SK-N-DZ (cell line): ENCODE measurements around the genes CGB2, NTF4, KASH5 and PRRG2.

DNA sequence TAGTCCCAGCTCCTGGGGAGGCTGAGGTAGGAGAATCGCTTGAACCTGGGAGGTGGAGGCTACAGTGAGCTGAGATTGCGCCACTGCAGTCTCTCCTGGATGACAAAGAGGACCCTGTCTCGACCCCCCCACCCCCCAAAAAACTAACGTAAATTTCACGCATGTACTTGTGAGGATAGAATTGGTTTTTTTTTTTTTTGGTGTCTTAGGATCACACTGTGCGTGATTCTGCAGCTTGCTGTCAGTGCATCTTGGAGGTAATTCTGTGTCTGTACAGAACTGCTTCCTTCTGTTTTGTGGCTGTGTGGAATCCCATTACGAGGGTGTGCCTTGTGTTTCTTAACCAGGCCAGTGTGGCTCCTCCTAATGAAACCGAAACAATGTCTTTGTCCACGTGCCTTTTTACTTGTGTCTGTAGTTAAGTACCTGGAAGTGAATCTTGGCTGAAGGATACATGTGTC is 12.9 kb downstream of the NOP53 start:
RAMPAGE:
- cytosol, long total RNA, result no peak
- nucleus, long total RNA, result no peak

DNA sequence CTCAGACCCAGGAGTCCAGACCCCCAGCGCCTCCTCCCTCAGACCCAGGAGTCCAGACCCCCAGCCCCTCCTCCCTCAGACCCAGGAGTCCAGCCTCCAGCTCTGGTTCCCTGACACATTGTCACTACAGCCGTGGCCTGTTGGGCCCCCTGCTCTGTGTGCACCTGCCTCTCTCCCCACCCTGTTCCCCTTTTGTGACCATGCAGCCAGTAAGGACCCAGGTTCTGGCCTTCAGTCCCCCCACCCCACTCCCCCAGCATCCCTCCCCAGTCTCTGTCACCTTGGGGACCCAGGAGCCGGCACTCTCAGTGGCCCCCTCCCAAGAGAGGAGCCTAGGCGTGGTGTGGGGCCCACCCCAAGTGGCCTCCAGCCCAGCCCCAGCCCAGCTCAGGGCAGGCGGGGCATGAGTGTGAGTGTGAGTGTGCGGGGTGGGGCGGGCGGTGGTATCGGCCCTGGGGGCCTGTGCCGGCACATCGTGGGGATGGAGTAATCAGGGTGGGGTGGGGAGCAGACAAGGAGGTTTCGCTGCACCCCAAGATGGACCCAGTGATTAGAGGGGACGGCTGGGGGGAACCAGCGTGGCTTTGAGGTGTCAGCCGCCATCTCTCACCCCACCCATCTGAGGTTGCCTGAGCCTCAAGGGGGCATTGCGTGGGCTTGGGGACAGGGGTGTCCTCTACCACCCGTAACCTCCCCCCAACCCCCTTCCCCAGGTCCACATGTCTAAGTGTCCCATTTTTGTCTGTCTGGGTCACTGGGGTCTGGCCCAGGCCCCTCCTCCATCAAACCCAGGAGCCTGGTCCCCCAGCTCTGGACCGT is 7.1 kb upstream of the SULT2B1 start:
RAMPAGE:
- cytosol, long total RNA, result no peak
- nucleus, long total RNA, result no peak

GRCh38 chr19:48617556-48618398 is 1.2 kb downstream of the RPL18 start:
RAMPAGE:
- cytosol, long total RNA, result no peak
- nucleus, long total RNA, result no peak

RAMPAGE:
- cytosol, long total RNA, result no peak
- nucleus, long total RNA, result no peak
These were observed 784 bp upstream of the DBP start for GRCh38 chr19:48637751-48638574.

RAMPAGE:
- cytosol, long total RNA, result no peak
- nucleus, long total RNA, result no peak
These were observed 7.6 kb downstream of the NUCB1 start for GRCh38 chr19:48907658-48908132.

GRCh38 chr19:48910951-48911444 is 10.9 kb downstream of the NUCB1 start:
RAMPAGE:
- cytosol, long total RNA, result no peak
- nucleus, long total RNA, result no peak

GRCh38 chr19:48917820-48918650 is 15.5 kb upstream of the DHDH start:
RAMPAGE:
- cytosol, long total RNA, result no peak
- nucleus, long total RNA, result no peak

DNA sequence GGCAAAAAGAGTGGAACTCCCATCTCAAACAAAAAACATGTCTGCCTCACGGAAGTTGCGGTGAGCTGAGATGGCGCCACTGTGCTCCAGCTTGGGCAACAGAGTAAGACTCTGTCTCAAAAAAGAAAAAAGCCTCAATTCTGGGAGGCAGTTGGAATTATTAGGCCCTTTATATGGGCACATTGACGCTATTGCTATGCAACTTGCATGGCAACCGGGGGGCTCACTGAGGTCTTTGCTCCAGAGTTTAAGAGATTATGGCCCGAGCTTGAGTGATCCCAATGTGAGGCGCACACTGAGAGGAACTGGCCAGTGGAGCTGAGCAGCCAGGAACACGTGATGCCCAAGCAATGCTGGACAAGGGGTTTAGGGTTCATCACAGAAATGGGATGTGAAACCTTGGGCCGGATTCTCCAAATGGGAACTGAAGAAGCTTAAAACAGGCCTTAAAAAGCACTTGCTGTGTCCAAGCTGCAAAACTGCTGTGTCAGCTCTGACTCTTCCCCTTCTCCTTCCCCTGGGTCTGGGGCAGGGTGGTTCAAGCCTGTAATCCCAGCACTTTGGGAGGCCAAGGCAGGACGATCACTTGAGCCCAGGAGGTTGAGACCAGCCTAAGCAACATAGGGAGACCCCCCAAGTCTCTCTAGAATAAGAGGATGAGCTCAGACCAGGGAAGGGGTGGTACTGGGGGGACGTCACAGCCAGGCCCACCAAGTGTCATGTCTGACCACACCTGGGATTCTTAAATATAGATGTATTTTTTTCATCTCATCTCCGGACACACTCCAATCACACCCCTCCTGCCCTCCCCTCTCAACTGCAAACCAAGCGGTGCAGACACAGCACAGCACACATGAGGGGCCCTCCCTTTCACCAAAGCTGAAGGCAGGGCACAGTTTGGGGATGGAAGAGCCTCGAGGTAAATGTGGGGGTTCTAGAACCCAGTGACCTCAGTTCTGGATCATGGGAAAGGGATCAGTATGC is 2.6 kb downstream of the FTL start:
RAMPAGE:
- cytosol, long total RNA, result no peak
- nucleus, long total RNA, result no peak

DNA sequence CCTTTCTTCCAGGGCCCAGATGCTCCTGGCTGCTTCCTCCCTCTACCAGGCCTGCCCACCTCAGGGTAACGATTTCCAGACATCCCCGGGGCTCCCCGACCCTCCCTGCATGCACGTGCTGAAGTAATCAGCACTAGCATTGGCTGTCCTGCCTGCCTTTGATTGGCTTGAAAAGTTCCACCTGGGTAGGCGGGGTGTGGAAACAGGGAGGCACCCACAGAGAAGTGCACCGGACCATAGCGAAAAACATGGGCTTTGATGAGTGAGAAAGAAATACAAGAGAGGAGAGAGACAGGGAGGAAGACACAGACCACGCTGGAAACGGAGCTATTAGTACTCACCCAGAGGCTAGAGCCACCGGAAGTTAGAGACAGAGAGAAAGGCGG is 529 bp upstream of the ENSG00000268655 start:
RAMPAGE:
- cytosol, long total RNA, result no peak
- nucleus, long total RNA, result no peak

RAMPAGE:
- cytosol, long total RNA, result no peak
- nucleus, long total RNA, result no peak
These were observed at the start of gene CGB2 for GRCh38 chr19:49031690-49032198. Gene CGB2, plus strand, starts transcription at chr19:49031890.

DNA sequence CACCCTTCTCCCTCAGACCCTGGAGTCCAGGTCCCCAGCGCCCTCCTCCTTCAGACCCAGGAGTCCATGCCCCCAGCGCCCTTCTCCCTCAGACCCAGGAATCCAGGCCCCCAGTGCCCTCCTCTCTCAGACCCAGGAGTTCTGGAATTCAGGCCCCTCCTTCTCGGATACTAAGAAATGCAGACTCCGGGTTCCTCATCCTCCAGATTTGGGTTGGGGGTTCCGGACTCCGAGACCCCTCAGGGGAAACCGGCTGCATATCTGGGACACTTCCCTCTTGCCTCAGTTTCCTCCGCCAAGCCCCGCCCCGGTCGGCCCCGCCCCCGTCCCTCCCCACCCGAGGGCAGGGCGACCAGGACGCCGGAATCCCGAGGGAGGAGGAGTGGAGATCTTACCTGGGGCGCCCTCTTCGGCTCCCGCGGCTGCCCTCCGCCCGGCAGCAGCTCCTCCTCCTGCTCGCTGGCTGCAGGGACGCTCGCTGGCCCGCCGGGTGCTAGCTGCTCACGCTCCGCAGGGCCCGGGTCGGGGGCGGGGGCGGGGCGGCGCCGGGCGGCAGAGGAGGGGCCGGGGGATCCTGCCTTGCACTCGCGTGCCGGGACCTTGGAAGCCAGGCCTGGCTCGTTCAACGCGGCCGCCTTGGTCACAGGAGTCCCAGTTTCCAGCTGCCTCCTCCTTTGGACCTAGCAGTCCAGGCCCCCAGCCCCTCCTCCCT is at the start of gene NTF4:
Gene NTF4, minus strand, starts transcription at position 263 of the 712 bp plus-strand sequence.
RAMPAGE:
- cytosol, long total RNA, result no peak
- nucleus, long total RNA, result no peak

DNA sequence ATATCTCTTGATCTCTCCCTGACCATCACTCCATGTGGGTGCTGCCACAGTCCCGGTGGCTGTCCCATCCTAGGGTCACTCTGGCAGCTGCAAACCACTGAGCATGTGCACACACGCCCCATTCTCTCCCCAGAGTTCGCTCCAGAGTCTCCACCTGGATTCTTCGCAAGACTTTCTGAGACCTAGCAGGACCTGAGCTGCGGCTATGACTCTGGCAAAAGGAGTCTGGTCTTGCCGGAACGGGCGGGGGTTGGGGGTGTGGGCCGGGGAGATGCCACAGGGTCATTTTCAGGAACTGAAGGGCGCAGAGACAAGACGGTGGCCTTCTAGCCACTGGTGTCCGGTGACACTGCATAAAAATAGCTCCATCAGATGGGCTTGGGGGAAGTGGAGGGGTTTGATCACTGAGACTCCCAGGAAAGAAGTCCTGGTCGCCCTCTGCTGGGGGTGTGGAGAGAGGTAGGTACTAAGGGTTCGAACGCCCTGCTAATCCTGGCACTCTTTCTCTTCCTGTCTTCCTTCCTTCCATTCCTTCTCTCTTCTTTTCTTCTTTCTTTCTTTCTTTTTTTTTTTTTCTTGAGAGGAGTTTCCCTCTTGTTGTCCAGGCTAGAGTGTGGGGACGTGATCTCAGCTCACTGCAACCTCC is 1.3 kb upstream of the KCNA7 start:
RAMPAGE:
- cytosol, long total RNA, result no peak
- nucleus, long total RNA, result no peak

DNA sequence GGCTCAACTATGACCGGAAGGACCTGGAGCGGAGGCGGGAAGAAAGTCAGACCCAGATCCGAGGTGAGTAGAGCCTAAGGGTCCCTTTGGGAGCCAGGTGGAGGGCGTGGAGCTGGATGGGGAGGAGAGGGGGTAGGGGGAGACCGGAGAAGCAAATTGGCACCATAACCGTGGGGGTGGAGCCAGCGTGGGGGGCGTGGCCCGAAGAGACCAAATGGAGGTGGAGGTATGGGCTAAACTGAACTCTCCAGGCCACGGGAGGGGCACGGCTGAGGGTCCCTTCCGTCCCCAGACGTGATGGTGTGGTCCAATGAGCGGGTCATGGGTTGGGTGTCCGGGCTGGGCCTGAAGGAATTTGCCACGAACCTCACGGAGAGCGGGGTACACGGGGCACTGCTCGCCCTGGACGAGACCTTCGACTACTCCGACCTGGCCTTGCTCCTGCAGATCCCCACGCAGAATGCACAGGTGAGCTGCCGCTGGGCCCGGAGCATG is 6.4 kb downstream of the HRC start:
RAMPAGE:
- cytosol, long total RNA, result no peak
- nucleus, long total RNA, result no peak

DNA sequence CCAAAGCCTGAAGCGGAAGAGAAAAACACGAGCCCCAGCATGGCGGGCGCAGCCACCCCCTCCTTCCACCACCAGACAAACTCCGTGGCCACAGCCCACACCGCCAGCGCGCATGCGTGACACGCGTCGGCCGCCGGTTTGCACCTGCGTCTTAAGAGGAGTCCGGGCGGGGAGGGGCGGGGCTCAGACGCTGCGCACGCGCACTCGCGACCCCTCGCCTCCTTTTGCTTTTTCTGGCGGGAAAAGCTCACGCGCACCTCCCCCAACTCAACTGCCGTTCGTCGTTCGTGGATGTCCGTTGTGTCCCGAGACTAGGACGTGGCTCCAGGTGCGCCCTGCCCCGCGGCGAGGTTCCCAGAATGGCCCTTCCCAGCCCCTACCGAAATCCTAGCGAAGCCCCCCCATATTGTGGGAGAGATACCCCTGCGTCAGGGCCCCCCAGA is at the start of gene KASH5:
Gene KASH5, plus strand, starts transcription at position 250 of the 443 bp plus-strand sequence.
RAMPAGE:
- cytosol, long total RNA, result no peak
- nucleus, long total RNA, result no peak

DNA sequence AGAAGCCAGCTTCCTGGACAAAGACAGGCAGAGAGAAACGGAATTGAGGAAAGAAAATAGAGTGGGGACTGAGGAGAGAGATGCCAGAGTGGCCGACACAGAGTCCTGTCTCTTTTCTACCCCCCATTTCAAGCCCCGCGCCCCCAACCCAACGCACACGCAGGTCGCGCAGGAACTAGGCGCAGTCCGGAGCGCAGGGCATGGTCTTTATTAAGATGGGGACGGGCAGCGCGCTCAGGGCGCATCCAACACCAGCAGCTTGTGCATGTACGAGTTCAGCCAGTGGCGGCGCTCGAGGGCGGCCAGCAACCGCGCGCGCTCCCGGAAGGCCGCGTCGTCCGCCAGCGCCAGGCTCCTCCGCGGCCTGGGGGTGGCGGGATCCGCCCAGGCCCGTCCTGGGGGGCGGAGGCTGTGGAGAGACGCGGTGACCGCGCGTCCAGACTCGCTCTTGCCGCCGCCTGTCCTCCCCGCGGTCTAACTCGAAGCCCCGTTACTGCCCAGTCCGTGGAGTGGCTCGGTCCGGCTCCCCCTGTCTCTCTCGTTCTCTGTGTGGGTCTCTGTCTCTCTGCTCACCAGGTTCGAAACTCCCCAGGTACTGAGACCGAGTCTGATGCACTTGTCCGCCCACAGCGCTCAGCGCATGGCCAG is 883 bp downstream of the PTH2 start:
RAMPAGE:
- cytosol, long total RNA, result no peak
- nucleus, long total RNA, result no peak

GRCh38 chr19:49441005-49441335 is 357 bp downstream of the SLC17A7 start:
RAMPAGE:
- cytosol, long total RNA, result no peak
- nucleus, long total RNA, result no peak

GRCh38 chr19:49447240-49448055 is 4.2 kb downstream of the PIH1D1 start:
RAMPAGE:
- cytosol, long total RNA, result no peak
- nucleus, long total RNA, result no peak

GRCh38 chr19:49499246-49499829 is 3.1 kb downstream of the RPS11 start:
RAMPAGE:
- cytosol, long total RNA, result no peak
- nucleus, long total RNA, result no peak

DNA sequence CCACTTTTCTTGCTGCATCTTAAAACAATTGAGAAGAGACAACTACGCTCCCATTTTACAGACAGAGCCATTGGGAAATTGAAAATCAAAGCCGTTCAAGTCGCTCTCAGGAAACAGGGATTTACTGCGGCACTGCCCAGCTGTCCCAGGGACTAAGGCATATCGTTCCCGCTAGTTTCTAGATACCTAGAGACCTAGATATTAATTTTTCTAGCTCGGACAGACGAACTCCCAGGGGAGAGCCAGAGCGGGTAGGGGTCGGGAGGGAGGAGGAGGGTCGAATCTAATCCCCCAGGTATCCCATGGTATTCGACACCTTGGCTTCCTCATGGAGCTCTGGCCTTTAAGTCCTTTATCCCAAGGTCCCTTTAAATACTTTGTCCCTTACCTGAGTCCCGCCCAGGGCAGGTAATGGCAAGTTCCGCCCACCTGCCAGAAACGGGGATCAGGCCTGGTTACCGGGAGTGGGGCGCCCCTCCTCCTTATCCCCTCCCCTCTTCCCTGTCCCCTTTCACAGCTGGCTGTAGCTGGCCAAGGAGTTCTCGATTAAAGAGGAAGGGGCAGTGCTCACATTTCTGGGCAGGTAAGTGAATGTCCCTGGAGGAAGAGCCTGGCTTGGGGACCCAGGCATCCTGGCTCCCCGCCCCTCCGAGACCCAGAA is at the start of gene PRRG2:
Gene PRRG2, plus strand, starts transcription at position 418 of the 661 bp plus-strand sequence.
RAMPAGE:
- cytosol, long total RNA, result no peak
- nucleus, long total RNA, result no peak

DNA sequence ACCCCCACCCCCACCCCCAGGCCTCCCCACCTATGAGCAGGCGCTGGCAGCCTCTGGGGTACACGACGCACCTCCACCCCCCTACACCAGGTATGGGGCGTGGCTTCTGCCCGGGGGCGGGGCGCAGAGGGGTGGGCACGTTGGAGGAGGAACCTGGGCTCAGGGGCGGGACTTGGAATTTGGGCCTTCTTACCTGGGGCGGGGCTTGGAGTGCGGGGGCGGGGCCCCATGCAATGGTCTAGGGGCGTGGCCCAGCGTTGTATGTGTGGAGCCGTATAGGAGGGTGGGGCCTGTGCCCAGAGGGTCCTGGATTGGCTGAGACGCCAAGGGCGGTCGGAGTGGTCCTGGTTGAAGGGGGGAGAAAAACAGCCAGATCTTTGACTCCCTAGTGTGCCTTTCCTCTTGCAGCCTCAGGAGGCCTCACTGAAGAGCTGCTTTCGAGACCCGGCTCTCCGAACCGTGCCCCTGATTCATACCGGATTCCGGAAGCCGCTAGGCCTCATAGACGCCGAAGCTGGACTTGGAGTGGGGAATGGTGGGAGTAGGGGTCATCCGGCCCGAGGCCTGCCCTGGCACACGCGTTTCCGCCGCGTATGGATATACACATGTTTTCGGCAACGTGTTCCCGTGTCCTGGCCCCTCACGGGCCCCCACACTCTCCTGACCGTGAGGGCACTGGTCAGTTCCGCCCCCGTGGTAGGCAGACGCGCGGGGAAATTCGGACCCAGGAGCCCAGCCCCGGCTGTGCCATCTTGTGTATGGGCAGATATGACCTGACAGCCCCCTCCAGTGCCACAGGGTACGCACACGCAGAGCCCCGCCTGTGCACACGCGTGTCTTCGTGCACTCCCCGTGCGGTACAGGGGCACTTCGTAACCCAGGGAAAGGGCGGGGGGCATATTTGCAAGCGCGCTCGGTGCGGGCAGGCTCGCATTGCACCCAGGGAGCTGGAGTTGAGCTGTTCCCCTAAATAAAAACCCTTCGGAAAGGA is 724 bp upstream of the PRR12 start:
RAMPAGE:
- cytosol, long total RNA, result no peak
- nucleus, long total RNA, result no peak